ENCODE data around the genes LCN2, GOLGA2, ZDHHC12, TBC1D13 and SPOUT1.

DNA sequence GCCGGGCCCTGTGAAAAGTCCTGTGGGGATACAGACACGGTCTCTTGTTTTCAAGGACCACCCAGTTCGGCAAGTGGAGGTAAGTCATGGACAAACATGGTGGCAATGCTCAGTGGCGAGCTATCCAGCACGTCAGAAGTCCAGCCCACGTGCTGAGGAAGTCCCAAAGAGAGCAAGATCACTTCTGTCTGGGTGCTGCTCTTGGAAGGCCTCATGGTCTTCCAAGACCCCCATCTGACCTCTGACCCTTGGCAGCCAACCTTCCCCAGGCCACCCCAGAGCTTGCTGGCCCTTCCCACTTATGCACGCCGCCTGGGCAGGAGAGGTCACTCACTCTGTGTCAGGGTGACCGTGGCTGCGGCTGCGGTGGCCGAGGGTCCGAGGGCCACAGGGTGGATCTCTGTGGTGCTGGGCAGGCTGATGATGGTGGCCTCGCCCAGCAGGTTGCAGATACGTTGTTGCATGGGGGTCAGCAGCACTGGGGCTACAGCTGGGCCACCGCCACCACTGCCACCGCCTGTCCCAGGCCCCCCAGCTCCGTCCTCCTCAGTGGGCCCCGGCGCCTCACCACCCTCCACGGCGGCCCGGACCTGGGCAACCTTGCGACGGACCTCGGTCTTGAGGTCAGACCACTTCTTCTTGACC lies 741 bp downstream of the NAIF1 start:
- PRO-cap: no peak

DNA sequence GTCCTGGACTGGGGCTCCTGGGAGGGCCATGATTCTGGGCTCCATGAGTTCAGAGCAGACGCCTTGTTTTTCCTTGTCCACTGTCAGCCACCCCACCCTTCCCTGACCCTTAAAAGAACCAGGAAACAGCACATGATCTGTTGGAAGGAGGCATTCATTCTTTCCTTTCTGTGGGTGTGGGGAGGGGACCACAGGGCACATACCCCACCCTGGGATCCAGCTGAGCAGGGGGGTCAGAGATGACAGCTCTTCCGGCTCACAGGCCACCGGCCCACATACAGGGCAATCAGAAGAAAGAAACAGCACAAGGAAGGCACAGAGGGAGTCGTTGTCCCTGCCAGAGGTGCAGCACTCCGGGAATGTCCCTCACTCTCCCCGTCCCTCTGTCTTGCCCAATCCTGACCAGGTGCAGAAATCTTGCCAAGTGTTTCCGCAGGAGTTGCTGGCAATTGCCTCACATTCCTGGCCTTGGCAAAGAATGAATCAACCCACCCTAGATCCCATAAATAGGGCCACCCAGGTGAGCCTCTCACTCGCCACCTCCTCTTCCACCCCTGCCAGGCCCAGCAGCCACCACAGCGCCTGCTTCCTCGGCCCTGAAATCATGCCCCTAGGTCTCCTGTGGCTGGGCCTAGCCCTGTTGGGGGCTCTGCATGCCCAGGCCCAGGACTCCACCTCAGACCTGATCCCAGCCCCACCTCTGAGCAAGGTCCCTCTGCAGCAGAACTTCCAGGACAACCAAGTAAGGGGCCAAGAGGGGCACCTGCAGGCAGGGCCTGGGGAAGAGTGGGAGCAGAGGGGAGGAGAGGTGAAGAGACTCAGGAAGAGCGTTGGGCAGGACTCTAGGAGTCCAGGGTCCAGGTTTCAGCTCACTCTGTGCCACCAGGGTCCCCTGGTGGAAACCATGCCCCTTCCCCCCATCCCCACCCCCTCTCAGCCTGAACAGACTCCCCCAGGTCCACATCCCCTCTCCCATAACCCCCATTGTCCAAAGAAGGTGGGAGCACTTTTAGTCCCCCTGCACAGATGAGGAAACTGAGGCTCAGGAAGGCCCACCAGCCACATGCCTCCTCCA lies at the start of gene LCN2:
Gene LCN2 (plus strand): TSS at position 532 of the 1,075 bp plus-strand sequence.
- PRO-cap: bidirectional peak, plus-strand start at position 318 of the sequence, minus-strand start at position 82 of the sequence; bidirectional peak, plus-strand start at position 532 of the sequence, minus-strand start at position 385 of the sequence

- PRO-cap: no peak
These were observed 30.1 kb downstream of the GOLGA2 start for GRCh38 chr9:128245488-128246258.

DNA sequence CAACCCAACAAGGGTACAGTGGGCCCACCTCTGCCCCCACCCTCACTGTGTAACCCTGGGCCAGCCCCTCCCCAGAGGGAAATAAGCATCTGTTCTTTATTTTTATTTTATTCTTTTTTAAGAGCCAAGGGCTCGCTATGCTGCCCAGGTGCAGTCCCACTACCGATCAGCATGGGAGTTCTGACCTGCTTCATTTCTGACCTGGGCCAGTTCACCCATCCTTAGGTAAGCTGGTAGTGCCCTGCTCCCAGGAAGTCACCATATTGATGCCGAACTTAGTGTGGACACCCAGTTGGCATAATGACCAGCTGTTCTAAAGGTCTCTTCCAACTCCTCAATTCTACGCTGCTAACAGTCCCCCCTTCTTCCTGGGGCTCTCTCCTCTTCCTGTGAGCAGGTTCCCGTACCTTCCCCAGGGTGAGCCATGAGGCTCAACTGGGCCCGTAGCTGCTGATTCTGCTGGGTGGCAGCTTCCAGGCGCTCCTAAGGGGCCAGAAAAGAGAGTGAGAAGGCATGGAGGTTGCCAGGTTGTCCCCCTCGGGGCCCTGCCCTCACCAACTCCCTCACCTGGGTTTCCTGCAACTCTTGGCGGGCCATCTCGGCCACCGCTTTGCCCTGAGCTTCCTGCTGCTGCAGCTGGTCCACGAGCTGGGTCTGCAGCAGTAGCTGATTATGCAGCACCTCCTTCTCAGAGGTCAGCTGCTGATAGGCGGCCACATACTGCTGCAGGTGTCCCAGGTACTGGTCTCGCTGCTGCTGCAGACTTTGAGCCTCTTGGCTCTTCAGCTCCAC lies 17.0 kb downstream of the GOLGA2 start:
- PRO-cap: no peak

DNA sequence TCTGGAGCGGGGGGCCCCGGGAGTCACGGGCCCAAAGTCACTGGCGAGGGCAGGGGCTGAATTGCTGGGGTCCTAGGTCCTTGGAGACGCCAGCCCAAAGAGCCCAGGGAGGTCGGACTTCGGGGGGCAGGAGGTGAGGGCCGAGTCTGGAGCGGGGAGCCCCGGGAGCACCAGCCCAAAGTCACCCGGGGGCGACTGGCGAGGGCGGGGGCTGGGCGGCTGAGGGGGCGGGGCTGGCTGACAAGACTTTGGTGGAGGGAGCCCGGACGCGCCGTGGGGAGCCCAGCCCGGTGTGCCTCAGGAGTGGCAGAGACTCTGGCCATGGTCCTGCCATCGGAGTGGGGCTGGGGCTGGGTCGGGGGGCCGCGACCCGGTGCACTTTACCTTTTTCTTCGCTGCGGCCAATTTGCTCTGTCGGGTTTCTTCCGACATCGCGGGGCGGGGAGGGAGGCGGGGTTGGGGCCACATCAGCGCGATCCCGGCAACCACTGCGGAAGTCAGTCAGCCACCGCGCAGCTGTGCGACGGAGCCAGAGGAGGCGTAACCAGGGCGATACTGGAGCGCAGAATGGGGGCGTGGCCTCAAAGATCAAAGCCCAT lies at the start of gene GOLGA2:
Gene GOLGA2 (minus strand): TSS at position 499 of the 599 bp plus-strand sequence.
- PRO-cap: bidirectional peak, plus-strand start at position 285 of the sequence, minus-strand start at position 197 of the sequence; bidirectional peak, plus-strand start outside the sequence, minus-strand start at position 490 of the sequence

DNA sequence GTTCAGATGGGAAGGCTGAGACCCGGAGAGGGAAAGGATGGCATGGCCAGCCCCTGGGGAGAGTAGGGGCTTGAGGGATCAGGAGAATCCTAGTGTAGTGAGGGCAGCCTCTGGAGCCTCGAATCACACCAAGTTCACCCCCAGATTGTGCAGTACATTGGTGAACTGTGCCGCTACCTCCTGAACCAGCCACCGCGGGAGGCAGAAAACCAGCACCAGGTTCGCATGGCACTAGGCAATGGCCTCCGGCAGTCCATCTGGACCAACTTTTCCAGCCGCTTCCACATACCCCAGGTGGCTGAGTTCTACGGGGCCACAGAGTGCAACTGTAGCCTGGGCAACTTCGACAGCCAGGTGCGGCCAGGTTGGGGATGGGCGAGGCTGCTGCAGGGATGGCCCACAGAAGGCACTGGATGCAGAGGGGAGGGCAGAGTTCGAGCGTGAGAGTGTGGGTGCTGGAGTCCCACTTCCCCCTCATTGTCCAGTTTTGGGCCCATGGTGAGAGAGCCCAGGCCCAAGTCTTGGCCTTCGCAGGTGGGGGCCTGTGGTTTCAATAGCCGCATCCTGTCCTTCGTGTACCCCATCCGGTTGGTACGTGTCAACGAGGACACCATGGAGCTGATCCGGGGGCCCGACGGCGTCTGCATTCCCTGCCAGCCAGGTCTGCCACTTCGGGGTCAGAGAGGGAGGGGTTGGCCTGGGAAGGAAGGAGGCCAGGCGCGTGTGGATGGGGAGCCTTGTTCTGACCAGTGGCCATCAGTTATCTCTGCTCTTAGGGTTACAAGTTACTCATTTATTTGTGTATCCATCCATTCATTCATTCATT lies 12.8 kb downstream of the SLC27A4 start:
- PRO-cap: no peak

- PRO-cap: no peak
These were observed 887 bp downstream of the CERCAM start for GRCh38 chr9:128421603-128421884.

DNA sequence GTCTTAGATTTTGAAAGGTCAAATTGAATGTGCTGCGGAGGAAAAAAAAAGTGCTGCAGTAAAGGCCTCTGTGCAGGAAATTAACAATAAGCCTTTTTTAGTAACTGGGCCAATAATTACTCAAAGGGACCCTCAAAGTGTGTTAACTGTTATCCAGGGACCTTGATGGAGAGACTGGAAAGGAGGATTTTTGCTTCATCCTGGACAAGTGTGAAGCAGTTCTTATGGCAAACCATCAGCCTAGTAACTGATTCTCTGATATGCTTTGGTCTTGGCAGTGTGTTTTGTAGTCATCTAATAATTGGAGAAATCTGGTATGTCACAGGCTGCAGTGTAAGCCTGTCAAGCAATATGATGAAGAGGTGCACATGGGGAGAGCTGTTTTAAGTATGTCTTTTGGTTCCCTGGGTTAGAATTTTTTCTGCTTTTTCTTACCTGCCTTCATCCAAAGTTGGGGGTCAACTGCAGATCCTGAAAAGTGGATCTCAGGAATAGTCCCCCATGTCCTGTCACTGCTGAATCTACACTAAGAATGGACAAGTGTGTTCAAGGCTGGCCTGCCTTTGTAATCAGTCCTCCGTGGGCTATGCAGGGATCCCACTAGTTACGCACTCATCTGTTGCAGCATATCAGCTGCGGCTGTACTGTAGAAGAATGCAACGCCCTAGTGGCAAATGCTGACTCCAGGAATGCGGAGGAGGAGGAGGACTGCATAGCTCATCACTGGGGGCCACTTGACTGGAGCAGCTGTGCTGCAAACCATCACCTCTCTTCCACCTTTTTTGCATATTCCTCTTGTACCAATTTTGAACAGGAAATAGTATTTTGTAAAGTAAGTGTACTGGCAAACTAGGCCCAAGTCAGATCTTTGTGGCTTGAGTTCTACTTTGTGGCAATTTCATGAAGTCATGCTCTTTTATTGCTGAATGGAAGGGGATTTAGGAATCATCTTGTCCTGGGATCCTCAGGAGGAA lies 1.9 kb downstream of the SPTAN1 start:
- PRO-cap: unidirectional peak, minus-strand start at position 249 of the sequence

- PRO-cap: no peak
These were observed 16.1 kb downstream of the SPTAN1 start for GRCh38 chr9:128568543-128568909.

DNA sequence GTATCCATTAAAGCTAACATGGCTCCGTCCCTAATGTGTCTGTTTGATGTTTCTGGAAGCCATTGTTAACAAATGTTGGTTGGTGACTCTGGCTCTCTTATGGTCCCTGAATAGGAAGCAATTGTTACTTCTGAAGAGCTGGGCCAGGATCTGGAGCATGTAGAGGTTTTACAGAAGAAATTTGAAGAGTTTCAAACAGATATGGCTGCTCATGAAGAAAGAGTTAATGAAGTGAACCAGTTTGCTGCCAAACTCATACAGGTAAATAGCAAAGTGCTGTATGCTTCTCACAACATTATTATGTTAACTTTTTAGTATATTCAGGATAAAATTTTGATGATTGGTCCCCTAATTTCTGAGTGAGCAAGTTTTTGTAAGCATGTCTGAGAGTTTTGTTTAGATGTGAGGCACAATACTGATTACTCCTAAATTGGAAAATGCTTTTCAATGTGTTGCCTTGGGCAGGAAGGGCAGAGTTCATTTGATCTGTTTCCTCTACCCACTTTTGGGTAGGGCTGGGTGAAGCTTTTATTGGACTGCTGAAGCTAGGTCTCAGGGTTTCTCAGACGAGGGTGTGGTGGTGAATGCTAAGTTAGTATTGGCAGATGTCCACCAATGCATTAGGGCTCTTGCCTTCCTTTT lies 22.8 kb downstream of the SPTAN1 start:
- PRO-cap: no peak

- PRO-cap: no peak
These were observed 31.9 kb downstream of the SPTAN1 start for GRCh38 chr9:128584153-128584844.

DNA sequence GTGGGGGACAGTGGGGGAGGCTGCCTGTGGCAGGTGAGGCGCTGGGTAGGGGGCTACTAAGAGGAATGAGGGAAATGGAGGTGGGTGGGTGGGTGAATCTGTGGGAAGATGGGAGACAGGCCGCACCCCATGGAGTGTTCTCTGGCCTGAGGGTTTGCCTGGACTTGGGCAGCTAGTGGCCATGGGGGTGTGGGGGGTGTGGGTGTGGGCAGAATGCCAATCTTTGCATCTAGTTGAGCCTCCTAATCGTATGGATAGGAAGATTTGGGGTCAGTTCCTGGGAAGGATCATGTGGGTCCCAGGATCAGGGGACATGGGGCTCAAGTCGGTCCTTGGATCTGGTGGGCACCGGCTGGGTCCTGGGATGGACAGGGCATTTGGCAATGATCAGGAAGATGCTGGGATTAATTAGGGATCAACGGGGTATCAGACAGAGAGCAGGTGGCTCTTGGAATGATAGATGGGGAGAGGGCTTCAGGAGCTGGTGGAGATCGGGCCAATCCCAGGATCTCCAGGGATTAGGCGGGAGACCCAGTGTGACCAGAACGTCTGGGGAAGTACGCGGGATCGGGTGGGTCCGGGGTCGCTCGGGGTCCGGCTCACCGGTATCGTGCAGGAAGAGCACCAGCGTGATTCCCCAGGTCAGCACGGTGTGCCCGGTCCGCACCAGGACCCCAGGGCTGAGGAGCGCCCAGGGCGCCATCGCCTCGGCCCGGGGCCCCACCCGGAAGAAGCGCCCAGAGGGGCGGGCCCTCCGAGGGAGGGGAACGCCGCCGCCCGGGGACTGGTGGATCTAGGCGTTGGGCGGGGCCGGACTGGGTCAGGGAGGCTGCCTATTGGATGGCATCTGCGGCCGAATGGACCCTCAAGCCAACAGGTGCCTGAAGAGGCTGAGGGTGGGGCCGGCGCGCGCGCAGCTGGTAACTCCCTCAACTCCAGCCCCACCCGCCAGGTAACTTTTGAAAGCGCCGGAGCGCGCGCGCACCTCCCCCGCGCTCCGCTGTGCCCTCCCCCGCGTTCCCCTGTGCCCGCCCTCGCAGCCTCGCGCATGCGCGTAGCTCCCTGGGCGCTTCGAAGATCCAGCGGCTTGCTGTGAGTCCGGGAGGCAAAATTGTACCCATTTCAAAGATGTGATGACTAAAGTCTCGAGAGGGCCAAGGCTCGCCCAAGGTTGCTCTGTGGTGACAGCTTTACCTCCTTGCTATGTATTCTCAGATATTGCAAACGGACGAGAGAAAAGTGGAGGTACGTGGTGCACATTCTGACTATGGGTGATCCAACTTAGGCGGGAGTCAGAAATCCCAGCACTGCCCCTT lies at the start of gene ZDHHC12:
Gene ZDHHC12 (minus strand): TSS at position 737 of the 1,316 bp plus-strand sequence.
- PRO-cap: bidirectional peak, plus-strand start at position 1,055 of the sequence, minus-strand start at position 732 of the sequence

DNA sequence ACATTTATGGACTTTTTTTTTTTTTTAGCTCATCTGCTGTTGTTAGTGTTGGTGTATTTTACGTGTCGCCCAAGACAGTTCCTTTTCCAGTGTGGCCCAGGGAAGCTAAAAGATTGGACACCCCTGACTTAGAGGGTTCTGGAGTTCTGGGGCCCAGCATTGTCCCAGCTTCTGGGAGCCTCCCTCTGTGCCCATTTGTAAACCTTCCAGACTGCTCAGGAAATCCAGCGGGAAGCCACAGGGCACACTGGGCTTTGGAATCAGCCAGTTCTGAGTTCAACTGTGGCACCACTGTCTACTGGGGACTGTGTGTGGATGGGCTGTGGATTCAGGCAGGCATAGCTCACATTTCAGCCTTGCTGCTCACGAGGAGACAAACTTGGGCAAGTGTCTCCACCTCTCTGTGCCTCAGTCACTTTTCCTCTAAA lies 9.6 kb downstream of the ZER1 start:
- PRO-cap: no peak

GRCh38 chr9:128786639-128787780 lies at the start of gene TBC1D13:
Gene TBC1D13, plus strand, starts transcription at chr9:128787253.
- PRO-cap: bidirectional peak, plus-strand start at chr9:128787257, minus-strand start at chr9:128787042

DNA sequence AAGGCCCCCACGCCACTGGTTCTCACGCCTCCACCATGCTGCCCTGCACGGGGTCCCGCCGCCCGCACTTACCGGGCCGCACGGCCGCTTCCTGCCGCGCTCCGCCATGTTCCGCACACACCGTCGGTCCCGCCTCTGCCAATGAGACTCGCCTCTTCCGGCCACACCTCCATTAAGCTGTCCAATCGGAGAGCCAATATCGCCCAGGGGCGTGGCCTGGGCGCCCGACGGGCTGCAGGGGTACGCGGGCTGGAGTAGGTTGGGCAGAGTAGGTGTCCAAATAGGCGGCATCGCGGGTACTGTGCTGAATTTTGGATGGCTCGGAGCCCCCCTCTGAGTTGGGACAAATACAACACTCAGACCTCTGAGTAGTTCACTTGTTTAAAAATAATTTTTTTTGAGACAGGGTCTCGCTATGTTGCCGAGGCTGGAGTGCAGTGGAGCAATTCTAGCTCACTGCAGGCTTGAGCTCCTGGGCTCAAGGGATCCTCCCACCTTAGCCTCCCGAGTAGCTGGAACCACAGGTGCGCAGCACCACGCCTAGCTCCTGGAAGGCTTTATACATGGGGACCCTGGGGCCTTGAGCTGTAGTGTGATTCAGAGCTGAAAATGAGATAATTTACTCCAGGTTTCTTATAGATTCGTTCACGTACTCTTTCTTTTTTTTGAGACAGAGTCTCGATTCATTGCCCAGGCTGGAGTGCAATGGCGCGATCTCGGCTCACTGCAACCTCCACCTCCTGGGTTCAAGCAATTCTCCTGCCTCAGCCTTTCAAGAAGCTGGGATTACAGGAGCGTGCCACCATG lies at the start of gene SPOUT1:
Gene SPOUT1 (minus strand): TSS at position 122 of the 807 bp plus-strand sequence.
- PRO-cap: bidirectional peak, plus-strand start at position 266 of the sequence, minus-strand start at position 115 of the sequence

- PRO-cap: no peak
These were observed 609 bp downstream of the LRRC8A start for GRCh38 chr9:128882245-128883238.

DNA sequence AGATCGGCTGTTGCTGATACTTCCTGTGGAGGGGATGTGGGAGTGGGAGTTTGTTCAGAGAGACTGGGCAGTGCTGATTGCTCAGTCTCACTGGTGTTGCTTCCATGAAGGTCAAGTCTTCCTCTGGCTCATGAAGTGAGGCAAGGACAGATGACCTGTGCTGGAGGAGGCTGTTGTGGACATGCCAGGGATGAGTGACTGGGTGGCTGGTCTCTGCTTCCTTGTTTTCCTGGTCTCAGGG lies 1.4 kb downstream of the LRRC8A start:
- PRO-cap: unidirectional peak, minus-strand start at position 125 of the sequence

DNA sequence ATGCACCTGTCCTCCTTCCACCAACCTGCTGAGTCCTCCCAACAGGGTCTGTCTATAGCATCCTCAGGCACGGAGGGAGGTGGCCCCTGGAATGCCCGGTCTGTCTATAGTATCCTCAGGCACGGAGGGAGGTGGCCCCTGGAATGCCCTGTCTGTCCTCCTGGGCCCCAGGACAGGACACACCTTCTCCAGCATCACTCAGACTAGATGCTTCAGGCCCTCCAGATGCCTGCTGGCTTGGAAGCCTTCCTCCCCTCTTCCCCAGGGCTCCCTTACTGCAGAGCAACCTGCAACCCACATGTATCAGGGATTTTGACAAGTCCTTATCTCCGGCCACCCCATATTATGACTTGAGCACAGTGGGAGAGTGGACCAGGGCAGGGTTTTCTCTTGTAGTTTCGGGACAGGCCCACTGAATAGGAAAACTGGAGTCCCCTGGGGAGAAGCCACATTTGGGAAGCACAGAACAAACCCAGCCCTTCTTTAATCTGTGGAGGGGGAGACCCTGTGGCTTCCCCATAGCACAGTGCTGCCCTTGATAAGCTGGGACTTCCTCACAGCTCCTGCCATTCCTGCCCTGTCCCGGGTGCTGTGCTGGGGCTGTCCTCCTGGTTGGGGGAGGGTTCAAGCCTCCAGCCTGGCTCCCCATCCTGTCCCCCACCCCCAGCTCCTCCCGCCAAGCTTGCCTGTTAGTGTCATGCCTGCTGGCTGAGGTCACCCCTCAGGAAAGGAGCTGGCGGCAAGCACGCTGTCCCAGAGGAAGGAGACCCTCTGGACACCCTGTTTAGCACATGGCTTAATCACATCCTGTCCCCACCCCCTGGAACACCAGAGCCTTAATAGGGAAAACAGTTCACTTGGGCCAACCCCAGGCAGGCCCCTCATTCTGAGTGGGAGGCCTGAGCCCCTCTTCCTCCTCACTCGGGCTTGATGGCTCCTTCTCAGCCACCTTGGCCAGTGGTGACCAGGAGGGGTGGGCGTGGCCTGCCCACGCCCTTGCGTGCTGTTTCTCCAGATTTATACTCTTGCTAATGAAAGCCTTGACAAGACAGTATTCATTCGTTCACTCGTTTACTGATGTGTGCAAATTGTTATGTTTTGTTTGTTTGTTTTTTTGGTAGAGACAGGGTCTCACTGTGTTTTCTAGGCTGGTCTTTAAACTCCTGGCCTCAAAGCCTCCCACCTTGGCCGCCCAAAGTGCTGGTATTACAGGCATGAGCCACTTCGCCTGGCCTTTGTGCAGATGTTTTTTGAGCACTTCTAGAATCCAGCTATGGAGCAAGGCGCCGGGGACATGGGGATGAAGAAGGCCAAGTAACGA lies 9.3 kb upstream of the PHYHD1 start:
- PRO-cap: no peak

DNA sequence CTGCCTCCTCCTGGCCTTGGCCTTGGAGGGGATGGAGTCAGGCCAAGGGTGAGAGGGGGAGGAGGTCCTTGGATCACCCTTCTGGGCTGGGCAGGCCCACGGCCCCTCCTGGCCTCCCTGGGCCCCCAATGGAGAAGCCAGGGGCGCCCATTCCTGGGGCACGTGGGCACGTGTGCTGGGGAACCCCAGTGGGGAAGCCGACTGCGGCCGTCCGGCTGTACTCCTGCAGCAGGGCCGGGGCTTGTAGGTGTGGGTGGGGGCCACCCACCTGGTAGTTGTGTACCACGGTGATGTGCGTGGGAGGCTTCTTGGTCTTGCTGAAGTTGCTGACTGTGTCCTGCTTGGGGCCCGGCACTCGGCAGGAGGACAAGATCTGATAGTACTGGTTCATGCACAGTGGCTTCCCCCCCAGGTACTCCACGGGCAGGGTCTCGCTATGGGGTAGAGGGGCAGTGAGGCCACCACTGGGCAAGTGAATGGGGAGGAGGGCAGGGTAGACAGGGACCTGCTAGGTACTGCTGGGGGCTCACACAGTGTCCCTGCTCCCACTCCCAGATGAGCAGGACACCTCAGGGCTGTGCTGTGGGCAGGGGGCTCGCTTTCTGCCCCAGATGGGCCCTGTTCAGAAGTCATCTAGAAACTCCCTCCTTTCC lies 8.3 kb downstream of the CRAT start:
- PRO-cap: no peak

DNA sequence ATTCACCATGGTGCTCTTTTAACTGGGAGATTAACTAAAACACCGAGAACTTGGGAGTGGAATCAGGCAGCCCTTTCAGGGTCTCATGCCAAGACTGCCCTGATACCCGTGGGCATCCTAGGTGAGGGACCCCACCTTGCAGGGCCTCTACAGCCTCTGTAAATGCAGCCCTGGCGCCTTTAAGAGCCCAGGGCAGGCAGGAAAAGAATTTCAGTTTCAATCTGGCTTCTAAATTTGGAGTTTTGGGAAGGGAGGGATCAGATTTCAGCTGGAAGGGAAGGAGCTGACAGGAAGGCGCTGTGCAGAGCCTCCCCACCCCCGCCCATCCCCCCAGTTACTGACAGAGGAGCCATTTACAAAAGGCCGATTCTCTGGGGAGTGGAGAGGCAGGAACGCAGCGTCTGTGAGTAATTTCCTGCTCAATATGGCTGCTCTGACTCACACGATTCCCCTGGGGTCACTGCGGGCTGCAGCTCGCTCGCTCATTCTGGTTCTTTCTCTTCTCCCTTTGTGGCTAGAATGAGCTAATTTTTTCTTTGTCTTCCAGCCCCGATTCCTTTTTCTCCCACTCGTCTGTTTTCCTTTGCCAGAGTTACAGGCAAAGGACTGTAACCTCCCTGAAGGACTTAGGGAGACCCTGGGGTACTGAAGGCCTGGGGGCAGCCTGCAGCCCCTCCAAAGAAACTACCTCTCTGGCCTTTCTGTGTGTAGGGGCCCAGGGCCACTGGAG lies 28.7 kb downstream of the PTPA start:
- PRO-cap: bidirectional peak, plus-strand start at position 260 of the sequence, minus-strand start at position 211 of the sequence; bidirectional peak, plus-strand start at position 366 of the sequence, minus-strand start at position 409 of the sequence

Measured in mucosa of descending colon (tissue), 1 donor.